Ureter (tissue), 1 donor: Measurements from ENCODE around the gene TNFAIP2.

GRCh38 chr14:102585216-102585960 lies 7.1 kb upstream of the RCOR1 start:
- PRO-cap, result no peak

GRCh38 chr14:102590459-102591253 lies 1.8 kb upstream of the RCOR1 start:
- PRO-cap, result no peak

- PRO-cap, result no peak
Observed at GRCh38 chr14:102893413-102894256, 28.8 kb upstream of the AMN start.

GRCh38 chr14:102933285-102934075 lies 11.0 kb downstream of the AMN start:
- PRO-cap, result no peak

- PRO-cap, result no peak
Observed at GRCh38 chr14:102948843-102949466, 26.5 kb downstream of the AMN start.

GRCh38 chr14:102973625-102974293 lies 51.3 kb downstream of the AMN start:
- PRO-cap, result no peak

DNA sequence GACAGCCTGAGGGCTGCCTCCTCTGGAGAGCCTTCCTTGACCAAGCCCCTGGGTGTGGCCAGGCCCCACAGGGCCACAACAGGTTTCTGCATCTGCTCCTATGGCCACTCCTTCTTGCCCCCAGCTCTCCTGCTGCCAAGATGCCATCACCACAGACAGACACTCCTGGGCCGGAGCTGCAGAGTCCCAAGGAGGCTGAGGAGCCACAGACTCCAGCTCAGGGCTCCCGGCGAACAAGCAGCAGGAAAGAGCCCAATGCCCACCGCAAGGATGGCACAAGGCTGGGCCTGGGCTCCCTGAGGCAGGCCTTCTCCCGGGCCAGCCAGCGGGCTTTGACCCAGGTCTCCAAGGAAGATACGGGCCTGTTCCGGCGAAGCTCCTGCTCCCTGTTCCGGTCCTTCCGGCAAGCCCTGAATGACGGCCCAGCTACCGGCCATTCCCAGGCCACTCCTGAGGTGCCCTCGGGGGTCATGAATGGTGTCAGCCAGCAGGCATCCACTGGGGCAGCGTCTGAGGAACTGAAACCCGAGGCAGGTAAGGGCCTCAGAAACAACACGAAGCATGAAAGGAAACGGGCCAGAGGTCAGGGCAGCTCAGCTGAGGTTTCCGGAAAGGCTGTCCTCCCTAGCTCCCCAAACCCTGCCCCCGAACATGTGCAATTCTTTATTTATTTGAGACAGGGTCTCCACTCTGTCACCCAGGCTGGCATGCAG lies 5.7 kb downstream of the EXOC3L4 start:
- PRO-cap, result no peak

- PRO-cap, result bidirectional peak, plus-strand start at chr14:103123461, minus-strand start at chr14:103123370
Observed at GRCh38 chr14:103122517-103123648, at the start of gene TNFAIP2. TNFAIP2 (plus strand) TSS chr14:103123461.

DNA sequence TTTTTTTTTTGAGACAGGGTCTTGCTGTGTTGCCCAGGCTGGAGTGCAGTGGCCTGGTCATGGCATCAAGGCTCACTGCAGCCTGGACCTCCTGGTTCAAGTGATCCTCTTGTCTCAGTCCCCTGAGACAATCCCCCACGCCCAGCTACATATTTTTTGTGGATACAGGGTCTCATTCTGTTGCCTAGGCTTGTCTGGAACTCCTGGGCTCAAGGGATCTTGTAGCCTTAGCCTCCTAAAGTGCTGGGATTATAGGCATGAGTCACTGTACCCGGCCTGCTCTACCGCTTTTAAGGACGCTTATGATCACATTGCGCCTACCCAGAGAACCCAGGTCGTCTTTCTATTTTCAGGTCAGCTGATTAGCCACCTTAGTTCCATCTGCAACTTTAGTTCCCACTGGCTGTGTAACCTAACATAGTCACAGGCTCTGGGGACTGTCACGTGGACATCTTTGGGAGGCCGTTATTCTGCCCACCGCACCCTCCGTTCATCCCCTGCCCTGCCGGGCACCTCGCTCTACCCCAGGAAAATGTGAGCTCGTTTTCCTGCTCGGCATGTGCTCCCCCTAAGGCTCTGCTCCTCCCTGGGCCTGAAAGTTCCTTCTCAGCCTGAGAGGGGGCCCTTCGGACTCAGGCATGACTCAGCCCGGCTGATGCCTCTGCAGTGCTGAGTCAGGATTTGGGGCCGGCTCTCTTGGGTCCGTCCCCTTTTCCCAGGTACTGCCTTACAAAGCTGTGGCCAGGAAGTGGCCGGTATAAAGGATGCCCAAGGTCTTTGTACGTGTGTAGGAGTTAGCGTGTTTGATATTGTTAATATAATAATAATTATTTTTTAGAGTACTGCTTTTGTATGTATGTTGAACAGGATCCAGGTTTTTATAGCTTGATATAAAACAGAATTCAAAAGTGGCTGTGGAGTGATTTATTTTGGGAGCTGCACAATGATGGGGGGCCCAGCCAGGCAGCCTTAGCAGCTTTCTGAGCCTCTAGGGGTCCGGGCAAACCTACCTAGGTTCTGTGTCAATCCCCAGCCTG lies 13.6 kb downstream of the TNFAIP2 start:
- PRO-cap, result no peak

- PRO-cap, result unidirectional peak, plus-strand start at chr14:103138172
Observed at GRCh38 chr14:103137693-103138431, 14.6 kb downstream of the TNFAIP2 start.

DNA sequence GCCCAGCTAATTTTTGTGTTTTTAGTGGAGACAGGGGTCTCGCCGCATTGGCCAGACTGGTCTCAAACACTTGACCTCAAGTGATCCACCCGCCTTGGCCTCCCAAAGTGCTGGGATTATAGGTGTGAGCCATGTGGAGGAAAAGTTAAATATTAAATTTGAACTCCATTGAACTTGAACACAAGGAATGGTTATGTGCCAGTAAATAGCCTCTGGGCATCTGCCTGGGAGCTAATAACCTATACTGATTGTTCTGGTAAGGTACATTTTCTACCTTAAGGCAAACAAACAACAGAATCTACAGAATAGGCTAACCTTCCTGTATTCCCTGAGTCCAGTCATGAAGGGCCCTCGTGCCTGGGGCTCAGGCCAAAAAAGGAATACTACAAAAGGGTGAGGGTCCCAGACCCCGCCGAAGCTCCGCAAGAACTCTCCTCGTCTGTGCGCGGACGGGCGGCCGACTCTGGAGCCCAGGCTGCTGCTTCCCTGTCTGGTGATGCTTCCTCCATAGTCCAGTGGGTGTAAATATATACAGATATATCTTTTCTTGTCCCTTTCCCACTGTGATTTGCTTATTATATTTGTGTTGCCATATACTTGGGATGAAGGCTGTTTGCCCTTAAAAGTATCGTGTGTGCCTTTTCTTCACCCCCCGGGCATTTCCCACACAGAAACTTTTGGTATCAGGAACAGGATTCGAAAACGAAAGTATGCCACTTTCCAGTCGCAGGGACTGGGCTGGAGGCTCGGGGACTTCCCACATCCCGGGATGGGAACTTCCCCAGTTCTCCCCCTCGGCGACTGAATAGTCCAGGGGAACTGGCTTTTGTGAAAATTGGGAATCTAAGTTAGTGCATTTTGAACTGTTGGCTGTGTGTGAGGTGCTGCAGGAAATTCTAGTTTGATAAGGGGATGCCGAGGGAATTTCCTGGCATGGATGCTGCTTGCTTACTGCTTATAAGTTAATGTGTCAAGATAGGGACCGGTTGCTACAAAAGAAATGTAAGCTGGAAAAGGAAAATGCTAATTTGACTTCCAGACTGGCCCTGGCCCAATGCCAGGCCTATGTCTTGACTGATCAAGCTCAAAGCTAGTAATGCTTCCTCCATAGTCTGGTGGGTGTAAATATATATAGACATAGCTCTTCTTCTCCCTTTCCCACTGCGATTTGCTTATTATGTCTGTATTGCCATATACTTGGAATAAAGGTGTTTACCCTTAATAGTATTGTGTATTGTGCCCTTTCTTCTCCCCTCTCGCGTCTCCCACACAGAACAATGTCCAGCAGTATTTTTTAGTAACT lies 73.6 kb upstream of the EIF5 start:
- PRO-cap, result no peak

DNA sequence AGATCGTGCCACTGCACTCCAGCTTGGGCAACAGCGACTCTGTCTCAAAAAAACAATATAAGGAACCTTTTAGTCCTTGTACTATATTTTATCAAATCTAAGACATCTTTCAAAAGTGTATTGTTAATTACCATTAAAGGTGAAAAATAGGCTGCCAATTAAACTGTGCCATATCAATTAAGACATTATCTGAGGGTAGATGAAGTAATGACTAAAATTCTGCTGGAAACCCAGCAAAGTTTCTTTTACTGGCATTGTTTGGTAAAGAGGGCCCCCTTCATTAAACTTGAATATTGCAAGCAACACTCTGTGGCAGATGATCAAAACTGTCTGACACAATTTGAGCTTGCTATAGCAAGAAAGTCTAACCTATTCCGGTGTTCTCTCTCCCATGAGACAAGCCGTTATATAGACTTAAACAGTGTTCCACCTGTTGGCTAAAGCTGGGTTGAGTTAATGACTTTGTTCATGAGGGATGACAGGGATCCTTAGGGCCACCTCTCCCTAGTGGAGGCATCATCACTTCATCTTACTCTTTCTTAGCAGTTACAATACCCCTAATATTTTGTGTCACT lies 3.6 kb downstream of the EIF5 start:
- PRO-cap, result no peak

GRCh38 chr14:103340202-103341186 lies 6.5 kb downstream of the EIF5 start:
- PRO-cap, result no peak

GRCh38 chr14:103387217-103387527 lies 2.0 kb downstream of the MARK3 start:
- PRO-cap, result no peak

- PRO-cap, result no peak
Observed at GRCh38 chr14:103408441-103409136, 23.4 kb downstream of the MARK3 start.

GRCh38 chr14:103465341-103466671 lies 56.8 kb downstream of the CKB start:
- PRO-cap, result no peak

DNA sequence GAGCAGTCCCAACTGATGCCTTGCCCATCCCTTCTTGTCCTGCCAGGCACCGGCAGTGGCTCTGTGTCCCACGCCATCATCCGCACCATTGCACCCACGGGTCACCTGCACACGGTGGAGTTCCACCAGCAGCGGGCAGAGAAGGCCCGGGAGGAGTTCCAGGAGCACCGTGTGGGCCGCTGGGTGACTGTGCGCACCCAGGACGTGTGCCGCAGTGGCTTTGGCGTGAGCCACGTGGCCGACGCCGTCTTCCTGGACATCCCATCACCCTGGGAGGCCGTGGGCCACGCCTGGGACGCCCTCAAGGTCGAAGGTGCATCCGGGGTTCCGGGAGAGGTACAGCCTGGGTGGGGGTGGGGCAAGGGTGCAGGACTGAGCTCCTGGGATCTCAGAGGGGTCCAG lies 3.5 kb downstream of the TRMT61A start:
- PRO-cap, result no peak

DNA sequence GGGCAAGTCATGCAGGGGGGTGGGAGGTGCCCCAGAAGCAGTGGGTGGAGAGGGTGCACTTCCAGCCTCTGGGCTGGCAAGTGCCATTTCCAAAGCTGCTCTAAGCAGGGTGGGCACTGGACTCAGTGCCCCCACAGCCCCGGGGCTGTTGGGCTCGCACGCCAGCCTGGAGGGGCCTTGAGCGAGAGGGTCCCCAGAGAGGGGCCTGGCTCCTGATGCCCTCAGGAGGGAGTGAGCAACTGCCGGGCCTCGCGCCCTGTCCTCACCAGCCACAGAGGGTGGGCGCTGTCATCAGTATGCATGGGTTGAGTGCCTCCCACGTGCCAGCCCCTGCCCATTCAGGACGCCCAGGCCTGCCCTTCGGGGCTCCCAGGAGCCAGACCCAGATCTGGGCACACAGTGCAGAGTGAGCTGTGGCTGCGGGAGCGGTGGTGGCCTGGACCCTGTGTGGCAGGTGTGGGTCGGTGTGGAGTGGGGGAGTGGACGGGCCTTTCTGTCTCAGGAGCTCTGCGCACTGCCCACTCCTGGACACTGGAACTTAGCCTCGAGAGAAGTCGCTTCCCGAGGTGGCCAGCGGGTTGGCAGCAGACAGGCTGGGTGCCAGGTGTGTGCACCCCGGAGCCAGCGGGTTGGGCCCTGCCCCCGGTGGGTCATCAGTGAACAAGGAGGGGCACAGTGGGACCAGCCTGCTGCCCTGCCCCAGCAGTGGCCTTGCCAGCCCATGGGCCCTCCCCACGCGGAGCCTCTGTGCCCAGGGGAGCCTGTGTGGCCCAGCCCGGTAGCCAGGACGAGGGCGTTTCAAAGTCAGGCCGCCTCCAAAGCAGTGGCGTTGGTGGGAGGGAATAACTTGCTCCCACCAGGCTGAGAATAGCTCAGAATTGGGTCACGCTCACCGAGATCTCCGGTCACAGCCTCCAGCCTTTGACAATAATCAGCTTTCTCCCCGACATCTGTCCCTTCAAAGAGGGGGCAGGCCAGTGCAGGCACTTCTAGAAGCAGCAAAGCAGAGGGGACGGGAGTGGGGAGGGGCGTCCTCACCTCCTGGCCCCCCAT lies 9.4 kb downstream of the TRMT61A start:
- PRO-cap, result unidirectional peak, plus-strand start at position 407 of the sequence

DNA sequence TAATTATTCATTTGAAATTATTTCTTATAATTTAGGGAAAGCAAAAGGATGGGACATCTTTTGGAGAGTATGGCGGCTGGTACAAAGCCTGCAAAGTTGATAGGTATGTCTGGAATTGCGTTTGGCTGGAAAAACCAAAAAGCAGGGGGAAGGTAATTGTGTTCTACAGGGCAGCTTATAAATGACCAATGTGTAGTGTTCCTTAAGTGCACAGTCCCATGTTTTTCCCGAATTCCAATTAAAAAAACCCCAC lies 39.7 kb downstream of the XRCC3 start:
- PRO-cap, result no peak

- PRO-cap, result no peak
Observed at GRCh38 chr14:103748410-103748916, 32.9 kb downstream of the ZFYVE21 start.